Measurements from ENCODE around the genes BMP8A and HPCAL4.

GRCh38 chr1:39484303-39484808, 7.1 kb upstream of the BMP8A start:
- PRO-cap, result no peak

DNA sequence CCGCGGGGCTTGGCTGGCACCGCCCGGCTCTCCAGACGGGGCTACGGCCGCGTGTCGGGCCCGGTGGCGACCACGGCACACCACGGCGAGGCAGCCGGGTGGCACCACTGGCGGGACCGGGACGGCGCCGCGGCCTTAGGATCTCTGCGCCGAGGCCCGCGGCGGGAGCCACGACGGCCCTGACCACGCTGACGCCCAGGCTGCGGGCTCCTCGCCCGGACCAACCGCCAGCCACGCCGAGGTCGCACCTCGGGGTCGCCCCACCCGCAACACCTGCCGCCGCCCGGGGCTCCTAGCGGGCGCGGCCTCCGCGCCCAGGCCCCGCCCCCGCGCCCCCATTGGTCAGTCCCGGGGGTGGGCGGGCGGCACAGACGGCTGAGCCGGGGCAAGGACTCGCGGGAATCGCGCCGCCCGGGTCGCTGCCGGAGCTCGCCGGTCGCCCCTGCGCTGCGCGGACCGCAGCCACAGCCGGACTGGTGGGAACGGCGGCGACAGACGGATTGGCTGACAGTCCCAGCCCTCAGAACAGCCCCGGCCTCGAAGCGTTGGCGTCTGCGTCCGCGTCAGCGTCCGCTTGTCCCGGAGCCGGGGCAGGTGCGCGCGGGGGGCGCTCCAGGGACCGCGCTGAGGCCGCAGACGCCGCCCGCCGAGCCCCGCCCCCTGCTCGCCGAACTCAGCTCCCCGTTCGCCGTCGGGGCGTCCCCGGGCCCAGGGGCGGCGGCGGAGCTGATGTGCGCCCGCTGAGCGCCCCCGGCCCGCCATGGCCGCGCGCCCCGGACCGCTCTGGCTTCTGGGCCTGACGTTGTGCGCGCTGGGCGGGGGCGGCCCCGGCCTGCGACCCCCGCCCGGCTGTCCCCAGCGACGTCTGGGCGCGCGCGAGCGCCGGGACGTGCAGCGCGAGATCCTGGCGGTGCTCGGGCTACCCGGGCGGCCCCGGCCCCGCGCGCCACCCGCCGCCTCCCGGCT, at the start of gene BMP8A:
BMP8A (plus strand) TSS at position 405 of the 966 bp plus-strand sequence.
- PRO-cap, result unidirectional peak, plus-strand start at position 368 of the sequence; unidirectional peak, plus-strand start at position 399 of the sequence

GRCh38 chr1:39504530-39504880, 13.1 kb downstream of the BMP8A start:
- PRO-cap, result no peak

DNA sequence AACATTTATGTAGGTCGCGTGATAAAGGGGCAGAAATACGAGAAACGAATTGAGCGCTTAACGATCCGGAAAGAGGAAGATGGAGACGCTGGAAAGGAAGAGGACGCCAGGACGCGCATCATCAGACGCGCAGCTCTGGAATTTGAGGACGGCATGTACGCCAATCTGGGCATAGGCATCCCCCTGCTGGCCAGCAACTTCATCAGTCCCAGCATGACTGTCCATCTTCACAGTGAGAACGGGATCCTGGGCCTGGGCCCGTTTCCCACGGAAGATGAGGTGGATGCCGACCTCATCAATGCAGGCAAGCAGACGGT, 24.2 kb downstream of the BMP8A start:
- PRO-cap, result no peak

DNA sequence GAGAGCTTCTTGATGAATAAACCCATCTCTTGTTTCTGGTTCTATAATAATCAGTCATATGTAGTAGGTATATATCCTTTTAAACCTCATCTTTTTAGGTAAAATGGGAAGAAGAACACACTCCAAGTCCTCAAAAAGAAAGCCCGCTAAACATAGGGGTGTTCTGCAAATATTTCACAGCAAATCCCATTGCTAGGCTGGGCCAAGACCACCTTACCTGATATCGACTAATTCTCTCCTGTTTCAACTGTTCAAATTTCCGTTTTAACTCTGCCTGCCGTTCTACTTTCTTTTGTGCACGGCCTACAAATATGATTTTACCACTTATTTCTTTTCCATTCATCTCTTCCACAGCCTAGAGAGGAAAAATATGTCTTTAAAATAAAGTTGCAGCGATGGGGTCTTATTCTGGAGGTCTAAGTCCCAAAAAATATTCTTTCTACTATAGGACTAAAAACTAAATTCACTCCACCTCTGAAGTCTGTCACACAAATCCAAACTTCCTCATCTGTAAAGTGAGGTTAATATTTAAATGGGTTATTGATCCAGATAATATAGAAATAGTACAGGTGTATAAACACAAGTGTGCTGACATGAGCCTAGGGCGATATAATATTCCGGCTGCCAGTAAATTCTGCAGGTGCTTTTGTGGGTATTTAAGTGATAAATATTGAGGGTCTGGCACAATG, 7.9 kb downstream of the PABPC4 start:
- PRO-cap, result no peak

DNA sequence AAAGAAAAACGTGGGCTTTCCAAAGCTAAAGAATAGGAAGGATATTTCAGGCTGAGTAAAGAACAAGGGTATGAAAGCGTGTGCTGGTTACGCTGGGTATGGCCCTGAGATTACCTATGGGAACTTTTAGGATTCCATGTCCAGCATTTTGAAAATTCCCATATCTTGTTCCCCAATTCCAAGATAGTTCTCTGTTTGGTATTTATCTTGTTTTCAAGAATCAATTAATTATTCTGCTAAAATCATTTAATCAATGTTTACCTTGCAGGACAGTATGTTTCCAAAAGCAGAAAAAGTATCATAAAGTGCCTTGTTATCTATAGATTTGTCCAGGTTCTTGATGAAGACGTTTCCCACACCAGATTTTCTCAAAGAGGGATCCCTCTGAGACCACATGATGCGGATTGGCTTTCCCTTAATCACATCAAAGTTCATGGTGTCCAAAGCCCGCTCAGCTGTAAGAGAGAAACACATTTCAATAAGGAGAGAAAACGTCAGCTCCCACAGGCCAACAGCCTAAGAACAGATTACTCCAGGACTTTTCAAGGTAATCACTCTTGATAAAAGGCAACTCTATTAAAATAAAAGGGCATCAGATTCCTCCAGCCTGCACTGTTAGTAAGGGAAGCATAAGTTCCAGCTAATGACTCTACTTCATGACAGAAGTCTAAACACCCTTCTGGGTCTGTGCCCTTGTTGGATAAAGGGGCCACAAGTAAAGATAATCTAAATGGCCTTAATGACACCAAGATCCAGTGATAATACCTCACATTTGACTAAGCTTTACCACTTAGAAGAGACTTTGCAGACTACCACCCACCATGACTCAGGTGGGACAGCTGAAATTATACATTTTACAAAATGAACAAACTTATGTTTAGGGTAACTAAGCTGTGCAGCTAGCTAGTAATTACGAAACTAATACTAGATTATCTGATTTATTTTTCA, 4.2 kb downstream of the PABPC4 start:
- PRO-cap, result no peak

- PRO-cap, result bidirectional peak, plus-strand start at chr1:39691527, minus-strand start at chr1:39691432
These were observed at the start of gene HPCAL4 for GRCh38 chr1:39691240-39692177. TSS of gene HPCAL4 (minus strand) at chr1:39691433.

DNA sequence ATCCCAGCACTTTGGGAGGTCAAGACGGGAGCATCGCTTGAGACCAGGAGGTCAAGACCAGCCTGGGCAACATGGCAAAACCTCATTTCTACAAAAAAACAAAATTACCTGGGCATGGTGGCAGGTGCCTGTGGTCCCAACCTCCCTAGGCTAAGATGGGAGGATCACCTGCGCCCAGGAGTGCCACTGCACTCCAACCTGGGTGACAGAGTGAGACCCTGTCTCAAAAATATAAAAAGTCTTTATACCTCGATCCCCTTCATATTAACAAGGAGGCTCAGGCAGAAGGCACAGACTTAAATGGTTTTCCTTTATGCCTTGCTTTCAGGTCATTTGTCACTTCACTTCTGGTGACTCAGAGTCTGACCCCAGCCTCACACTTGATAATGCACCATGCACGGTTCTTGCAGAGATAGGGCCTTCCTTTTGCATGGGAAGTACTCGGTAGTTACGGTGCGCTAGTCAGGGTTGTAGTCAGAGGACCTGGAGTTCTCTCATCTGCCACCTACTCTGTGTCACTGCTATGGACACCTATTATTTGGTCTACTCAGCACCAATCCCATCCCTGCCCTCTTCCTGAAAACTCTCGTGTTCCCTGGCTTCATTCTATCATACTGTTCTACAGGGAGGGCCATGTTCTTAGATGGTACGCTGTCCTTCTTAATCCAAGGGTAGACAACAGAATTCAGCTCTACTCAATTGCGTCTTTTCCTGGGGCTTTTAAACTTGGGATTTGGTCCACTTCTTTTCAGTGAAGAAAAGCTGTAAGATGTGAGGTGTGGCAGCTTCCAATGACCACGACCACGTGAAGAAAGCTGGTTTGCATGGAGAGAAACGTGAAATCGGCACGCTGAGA, 43.7 kb upstream of the BMP8B start:
- PRO-cap, result no peak

GRCh38 chr1:39896550-39897595, 4.8 kb downstream of the MYCL start:
- PRO-cap, result no peak

- PRO-cap, result no peak
These were observed 1.8 kb downstream of the CAP1 start for GRCh38 chr1:40042254-40042889.

DNA sequence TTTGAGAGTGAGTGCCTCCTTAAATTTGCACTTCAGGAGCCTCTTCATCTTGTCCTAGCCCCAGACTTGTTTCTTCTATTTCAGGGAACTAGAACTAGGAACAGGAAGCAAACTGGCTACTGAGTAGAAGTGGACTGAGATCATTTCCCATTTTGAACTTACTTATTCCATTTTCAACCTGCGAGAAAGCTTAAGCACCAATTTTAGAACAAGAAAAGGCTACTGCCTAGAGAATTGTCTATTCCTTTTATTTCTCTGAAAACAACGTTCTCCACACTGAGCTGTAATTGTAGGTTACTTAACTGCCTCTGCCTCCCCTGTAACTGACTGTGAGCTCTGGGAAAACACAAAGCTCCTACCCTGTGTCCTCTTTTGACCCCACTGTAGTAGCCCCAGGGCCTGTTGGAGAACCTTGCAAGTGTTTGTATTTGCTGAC, 2.5 kb downstream of the PPT1 start:
- PRO-cap, result no peak

DNA sequence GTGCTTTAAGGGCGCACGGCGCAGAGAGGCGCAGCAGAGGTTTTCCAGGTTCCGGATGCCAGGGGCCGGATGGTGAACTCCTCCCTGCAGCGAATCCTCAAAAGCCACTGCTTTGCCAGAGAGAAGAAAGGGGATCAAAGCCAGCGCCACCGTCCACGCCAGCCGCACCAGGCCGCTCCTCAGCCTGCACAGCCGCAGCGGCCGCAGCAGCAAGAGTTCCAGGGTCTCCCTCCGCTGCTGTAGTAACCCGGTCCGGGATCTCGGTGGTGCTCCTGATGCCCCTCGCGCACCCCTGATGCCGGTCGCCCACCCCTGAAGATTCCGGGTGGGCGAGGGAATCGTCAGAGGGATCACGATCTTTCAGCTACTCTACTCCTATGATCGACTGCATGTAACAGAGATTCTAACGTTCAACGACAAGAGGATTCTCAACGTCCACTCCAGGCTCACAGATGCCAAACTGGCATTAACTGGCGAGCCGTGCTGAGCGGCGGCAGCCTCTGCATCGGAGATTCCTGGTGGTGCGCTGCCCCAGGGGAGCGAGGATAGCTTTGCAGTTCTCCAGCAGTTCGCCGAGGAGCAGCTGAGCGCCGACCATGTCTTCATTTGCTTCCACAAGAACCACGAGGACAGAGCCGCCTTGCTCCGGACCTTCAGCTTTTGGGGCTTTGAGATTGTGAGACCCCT, 28.4 kb upstream of the RLF start:
- PRO-cap, result no peak

DNA sequence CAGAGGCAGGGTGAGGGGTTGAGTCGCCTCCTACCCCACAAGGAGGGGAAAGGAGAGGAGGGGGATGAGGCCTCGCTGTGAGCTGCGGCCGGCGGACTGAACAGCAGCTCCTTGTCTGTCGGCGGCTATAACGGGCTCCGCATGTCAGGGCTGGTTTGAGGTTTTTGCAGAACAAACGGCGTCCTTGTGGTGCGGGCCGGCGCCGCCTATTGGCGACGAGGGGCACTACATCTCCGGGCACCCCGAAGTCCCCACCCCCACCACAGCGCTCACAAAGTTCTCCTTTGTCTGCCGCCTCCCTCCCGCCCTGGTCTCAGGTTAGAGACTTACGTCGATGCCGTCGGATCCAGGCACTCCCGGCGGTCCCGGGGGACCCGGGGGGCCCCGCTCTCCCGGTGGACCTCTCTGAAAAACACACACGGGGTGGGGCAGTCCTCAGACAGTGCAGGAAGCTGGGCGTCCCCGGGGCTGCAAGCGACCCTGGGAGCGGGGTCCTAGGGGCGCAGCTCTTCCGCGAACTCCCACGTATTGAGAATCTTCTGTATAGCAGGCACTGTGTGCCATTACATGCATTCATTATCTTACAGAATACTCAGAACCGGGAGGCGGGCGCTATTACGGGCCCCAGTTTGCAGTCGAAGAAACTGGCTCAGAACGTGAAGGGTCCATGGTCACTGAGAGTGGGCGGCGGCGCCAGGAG, 1.7 kb downstream of the COL9A2 start:
- PRO-cap, result no peak

DNA sequence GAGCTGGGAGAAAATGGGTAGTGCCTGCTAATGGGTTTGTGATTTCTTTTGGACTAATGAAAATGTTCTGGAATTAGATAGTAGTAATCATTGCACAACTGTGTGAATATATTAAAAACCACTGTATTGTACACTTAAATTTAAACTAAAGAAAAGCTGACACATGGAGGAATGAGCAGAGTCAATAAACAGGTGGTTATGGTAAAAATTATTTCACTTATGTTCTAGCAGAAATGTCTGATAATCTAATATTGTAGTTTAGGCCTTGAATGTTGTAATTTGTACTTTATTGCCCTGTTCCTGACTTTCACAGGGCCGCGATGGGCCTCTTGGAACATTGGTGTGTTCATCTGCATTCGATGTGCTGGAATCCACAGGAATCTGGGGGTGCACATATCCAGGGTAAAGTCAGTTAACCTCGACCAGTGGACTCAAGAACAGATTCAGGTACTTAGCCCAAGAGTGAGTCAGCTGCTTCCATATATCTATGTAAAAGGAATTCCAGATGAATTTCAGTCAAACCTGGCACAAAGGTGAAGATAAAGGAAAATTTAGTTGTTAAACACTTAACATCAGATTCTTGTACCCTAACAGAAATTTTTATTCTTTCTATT, 33.0 kb downstream of the SMAP2 start:
- PRO-cap, result no peak

DNA sequence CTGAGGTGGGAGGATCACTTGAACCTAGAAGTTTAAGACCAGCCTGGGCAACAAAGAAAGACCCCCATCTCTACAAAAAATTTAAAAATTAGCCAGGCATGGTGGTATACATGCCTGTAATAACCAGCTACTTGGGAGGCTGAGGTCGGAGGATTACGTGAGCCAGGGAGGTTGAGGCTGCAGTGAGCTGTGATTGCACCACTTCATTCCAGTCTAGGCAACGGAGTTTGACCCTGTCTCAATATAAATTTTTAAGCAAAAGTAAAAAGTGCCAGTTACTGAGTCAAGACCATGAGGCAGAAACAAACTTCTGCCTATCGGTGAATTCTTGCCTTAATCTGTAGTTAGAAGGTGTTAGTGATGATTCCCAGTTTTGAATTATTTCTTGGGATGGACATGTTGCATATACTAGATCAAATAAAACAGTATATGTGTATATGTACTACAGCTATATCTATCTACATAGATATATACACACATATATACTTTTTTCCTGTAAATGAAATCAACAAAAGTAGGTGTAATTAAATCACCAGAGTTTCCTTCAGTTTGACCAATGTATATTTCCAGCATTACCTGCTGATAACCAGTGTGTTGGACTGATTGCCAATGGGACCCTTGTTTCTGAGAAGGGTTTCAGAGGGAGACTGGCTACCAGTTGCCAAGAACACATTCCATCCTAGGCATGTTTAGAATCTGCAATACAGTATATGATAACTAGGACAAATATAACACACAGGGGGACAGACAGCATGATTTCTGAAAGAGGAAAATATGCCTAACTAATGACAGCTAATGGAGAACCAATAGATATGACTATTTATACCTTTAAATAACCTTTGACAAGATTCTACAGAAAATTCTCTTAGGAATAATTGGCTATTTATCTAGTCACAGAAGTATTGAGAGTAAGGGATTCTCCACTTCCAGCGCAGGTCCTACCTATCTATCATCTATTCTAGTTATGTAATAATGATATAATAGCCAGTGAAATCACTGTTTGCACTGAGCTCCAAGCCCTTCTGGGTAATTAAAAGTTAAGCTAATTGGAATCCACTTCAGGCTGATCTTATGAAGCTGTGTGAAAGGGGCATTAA, 36.8 kb downstream of the SMAP2 start:
- PRO-cap, result no peak

GRCh38 chr1:40784044-40784562, 516 bp downstream of the KCNQ4 start:
- PRO-cap, result unidirectional peak, minus-strand start at chr1:40784409

DNA sequence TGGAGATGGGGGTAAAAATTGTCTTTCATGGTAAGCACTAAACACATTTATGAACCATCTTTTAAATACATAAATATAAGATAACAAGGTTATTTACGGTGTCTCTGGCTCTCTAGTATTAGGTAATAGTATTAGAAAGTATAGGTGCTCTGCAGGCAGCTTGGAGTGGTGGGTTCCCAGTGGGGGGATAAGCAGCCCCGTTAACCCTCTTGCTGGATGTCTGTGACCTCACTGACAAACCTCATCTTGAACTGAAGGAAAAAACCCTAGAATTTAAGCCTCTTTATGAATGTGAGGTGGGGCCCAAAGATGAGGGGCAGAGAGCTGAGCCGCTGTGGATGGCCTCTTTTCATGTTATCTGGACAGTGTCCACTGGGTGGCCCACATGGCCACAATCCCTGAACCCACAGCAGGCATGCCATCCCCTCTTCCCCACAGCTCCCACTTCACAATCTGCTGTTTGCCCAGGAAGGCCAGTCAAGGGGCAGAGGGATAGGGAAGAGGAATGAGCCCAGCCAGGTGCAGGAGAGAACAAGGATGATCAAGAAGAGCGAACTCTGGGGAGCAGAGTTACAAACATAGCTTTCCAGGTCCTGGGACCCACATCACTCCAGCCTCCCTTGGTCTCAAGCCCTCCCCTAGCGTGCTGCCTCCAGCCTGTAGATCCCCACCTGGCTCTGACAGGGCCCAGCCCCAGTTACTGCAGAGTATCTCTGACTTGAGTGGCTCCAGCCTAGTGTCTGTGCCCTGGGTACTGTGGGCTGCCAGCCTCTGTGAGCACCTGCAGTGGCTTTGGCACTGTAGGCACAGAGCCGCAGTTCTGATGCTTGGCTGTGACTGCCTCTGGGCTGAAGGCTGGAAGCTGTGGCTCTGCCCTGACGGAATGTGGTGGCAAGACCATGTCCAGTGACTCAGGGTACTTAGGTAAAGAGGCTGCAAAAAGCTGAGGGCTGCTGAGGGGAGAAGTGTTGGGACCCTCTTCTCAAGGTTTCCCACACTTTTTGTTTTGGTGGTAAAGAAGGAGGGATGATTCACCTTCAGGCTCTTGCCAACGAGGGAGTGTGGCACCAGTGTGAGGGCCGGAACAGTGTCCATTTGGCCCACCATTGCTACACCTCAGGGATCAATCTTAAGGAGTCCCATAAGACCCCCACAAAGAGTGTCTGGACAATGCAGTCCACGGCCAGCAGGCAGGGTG, 1.9 kb upstream of the SLFNL1 start:
- PRO-cap, result no peak

GRCh38 chr1:41149439-41149890, 92.6 kb downstream of the SCMH1 start:
- PRO-cap, result no peak

- PRO-cap, result bidirectional peak, plus-strand start at chr1:41241395, minus-strand start at chr1:41241400; unidirectional peak, plus-strand start at chr1:41241776; bidirectional peak, plus-strand start at chr1:41241905, minus-strand start at chr1:41241909
These were observed 720 bp downstream of the SCMH1 start for GRCh38 chr1:41241214-41241957.

GRCh38 chr1:41382748-41383194, 101.7 kb downstream of the EDN2 start:
- PRO-cap, result no peak